Iris pigment epithelial cell (primary cell): ENCODE results near the genes ANKUB1 and PFN2.

- RRBS, result no CpG with 5 or more reads among the region's 3 CpGs
Measured at GRCh38 chr3:149207258-149207827, 14.3 kb downstream of the CP start.

DNA sequence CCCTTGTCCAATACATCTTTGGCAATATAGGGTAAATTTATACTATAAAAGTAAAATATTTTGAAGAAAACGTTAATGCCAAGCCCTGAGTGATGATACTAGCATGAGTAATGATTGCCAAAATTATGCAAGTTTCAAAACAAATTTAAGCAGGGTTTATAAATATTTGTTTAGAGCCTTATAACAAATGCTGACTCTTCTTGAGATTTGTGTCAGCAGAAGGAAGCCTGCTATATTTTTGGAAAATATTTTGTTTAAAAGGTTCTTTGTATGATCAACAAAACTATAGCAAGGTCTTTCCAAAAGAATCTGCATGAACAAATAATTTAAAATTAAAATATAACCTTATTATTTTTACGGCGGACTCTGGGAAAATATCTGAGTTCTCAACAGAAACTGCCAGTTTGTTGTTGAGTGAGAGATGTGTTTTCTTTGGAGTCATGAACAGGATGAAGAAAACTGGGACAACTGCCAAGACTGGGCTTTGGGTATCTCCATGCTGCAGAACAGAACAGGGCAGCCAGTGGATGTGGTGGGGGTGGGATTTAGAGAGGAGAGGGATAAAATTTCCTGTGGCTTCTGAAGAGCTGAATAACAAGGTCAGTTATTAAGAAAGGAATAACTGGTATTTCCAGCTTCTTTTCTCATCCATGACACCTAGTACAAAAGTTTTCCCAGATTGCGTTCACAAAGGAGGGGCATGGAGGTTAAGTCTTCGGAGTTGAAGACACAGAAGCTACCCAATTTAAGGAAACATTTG lies 18.1 kb upstream of the TM4SF1 start:
- RRBS, result no CpG with 5 or more reads among the region's 5 CpGs

- RRBS, result no CpG with 5 or more reads among the region's 3 CpGs
Measured at GRCh38 chr3:149466184-149466487, 8.4 kb upstream of the TM4SF4 start.

- RRBS, result no CpG with 5 or more reads among the region's 3 CpGs
Measured at GRCh38 chr3:149473758-149474146, 745 bp upstream of the TM4SF4 start.

DNA sequence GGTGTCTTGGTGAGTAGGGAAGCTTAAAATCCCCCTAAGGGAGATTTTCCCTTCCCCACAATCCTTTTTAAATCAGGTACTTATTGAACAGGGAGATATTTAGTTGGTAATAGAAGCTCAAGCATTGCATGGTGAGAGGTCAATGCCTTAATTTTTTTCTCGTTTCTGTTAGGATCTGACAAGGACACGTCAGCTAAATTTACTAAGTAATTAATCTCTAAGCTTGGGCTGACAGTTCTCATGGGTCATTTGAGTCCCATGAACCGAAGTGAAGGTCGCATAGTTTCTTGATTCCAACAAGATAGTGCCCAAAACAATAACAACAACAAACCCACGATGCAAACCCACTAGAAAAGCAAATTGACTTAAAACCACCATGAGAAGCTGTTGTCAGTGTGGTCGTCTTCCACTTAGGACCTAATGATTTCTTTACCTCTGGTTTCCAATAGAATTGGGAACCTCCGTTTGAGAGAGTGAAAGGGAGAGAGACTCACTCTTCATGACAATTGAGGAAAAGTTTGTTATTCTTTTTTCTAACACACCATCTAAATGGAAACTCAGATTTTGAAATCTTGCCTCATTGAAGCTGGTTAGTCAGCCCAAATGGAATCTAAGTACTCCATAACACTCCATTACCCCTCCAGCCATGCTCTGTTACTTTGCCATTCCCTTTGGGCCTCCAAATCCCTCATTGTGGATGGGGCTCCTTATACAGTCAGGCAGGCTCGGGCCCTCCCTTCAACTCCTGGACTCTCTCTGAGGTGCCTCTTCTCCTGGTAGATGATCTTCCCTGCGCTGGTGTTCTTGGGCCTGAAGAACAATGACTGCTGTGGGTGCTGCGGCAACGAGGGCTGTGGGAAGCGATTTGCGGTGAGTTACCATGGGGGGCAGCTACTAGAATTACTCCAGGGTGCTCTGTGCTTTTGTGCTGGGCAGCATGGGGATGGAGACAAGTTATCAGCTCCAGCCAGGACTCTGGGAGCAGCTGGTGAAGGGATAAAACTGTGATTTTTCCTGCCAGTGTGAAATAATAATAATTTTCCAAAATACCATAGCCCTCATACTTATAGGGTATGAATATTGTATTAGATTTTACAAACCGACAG lies 899 bp downstream of the TM4SF4 start:
- RRBS, result no CpG with 5 or more reads among the region's 14 CpGs

DNA sequence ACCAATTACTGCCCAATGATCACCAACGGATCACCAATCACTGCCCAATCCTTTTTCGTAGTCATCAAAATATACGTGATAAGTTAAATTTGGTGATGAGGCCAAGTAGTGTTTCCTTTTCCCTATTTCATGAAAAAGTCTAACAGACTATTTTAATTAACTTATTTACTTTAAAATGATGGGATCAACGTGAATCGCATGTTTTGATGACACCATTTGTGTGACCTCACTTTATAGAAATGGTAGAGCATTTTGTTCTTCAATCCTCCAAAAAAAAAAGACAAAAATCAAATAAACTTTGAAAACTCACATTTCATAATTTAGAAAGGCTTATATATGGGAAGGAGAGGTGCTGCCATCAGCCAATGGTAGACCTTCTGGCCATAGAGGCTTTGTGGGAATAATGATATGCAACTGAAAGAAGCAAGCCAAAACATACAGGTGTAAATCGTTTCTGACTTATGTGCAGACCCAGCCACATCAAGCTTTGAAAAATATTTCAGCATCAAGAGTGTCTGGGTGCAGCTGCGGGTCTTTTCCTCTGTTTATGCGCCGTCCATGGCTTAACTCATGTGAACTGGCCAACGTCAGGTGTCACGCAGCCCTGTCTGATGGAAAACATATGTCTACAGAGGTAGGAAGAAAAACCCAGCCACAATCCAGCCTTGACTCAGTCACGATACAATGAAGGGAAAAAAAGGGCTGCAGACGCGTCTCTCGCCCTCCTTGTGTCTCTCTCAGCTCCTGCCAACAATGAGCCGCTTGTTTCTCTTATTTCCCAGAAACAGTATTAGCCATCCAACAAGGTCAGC lies 79.0 kb downstream of the TM4SF4 start:
- RRBS, result no CpG with 5 or more reads among the region's 16 CpGs

GRCh38 chr3:149642967-149643618 lies 14.7 kb downstream of the WWTR1 start:
- RRBS, result no CpG with 5 or more reads among the region's 7 CpGs

- RRBS, result no CpG with 5 or more reads among the region's 3 CpGs
Measured at GRCh38 chr3:149792385-149792844, at the start of gene ANKUB1. Gene ANKUB1 (minus strand): TSS chr3:149792554.

DNA sequence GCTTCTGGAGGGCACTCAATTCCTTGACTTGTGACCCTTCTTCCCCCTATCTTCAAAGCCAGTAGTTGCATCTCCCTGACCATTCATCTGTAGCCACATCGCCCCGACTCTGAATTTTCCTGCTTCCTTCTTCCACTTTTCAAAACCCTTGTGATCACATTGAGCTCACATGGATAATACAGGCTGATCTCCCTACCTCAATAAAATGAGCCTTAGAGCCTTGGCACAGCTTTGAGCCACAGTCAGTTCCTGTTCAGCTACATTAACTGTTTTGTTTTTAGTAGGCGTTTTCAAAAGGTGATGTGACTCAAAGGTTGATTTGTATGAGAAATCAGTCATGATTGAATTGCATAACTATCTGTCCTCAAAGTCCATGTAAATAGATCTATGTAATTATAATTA lies 12.4 kb downstream of the PFN2 start:
- RRBS, result no CpG with 5 or more reads among the region's 3 CpGs

- RRBS, result 2% methylated on average over 29 of the region's 132 CpGs
Measured at GRCh38 chr3:149970790-149971884, at the start of gene PFN2. Gene PFN2 (minus strand): TSS chr3:149970895.

DNA sequence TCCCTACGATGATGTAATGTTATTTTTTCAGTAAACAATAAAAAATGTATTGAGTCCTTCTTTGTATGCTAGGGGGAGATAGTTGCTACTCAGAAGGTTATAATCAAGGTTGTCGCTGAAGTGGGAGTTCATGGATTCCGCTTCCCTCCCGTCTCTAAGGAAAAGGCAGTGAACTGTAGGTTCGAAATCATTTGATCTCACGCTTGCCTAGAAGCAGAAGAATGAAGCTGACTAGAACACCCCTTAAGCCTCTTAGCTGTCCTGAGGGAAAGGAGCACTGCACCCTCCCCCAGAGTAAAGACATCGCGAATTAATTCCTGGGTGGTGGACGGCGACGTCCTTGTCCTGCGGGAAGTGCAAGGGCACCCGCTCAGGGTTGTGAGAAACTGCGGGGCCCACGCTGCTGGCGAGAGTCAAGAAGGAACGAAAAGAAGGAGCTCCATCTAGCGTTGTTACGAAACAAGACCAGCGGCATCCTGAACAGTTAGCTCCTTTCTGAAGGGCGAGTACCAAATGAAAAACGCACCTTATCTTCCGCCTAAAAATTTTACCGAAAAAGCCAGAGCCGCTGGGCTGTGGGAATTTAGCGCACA lies 213.3 kb upstream of the PFN2 start:
- RRBS, result no CpG with 5 or more reads among the region's 26 CpGs

GRCh38 chr3:150225859-150226543 lies 182.1 kb upstream of the TSC22D2 start:
- RRBS, result no CpG with 5 or more reads among the region's 11 CpGs

- RRBS, result no CpG with 5 or more reads among the region's 4 CpGs
Measured at GRCh38 chr3:150250835-150251842, 157.0 kb upstream of the TSC22D2 start.

GRCh38 chr3:150254303-150254890 lies 153.7 kb upstream of the TSC22D2 start:
- RRBS, result no CpG with 5 or more reads among the region's 5 CpGs

DNA sequence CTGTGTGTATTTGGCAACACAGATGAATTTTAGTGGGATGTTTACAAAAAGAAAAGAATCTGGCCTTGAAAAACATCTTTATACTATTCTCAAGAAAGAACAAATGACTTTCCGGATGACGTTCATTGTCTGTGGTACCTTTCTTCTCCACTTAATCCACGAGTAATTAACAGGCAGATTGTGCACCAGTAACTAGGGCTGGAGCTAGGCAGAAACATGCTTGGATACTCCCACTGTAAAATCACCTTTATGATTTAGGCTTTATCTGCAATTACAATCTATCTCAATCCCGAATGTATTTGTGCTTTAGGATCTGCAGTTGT lies 8.1 kb downstream of the SERP1 start:
- RRBS, result no CpG with 5 or more reads among the region's 4 CpGs

- RRBS, result under 1% methylated on average over 11 of the region's 36 CpGs
Measured at GRCh38 chr3:150603730-150604470, 779 bp downstream of the SELENOT start.

DNA sequence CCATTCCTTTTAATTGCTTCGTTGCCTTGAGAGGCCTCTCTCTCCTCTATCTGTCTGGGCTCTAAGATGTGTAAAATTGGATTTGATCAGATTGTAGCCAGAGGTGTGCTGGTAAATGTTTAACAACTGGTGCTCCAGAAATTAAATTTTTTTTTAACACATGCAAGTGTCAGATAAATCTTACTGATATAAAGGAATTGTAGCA lies 25.1 kb upstream of the ERICH6 start:
- RRBS, result no CpG with 5 or more reads among the region's 1 CpG

- RRBS, result no CpG with 5 or more reads among the region's 11 CpGs
Measured at GRCh38 chr3:150738313-150739442, 24.3 kb downstream of the SIAH2 start.

- RRBS, result no CpG with 5 or more reads among the region's 5 CpGs
Measured at GRCh38 chr3:150792177-150792579, 29.2 kb upstream of the SIAH2 start.

DNA sequence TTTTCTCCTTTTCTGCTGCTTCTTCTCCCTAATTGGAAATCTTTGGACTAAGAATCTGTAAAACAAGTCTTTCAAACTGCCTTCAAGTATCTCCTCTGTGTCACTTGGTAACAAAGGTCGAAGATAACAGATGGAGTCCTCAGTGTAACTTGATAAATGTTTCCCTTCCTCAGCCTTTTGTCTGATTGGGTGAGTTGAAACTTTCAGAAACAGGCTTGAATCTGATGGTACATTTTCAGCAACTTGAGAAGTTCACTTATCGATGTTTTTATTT lies 315 bp upstream of the CLRN1 start:
- RRBS, result no CpG with 5 or more reads among the region's 2 CpGs